ENCODE measurements around the genes IRS1, TM4SF20 and SCYGR7.

DNA sequence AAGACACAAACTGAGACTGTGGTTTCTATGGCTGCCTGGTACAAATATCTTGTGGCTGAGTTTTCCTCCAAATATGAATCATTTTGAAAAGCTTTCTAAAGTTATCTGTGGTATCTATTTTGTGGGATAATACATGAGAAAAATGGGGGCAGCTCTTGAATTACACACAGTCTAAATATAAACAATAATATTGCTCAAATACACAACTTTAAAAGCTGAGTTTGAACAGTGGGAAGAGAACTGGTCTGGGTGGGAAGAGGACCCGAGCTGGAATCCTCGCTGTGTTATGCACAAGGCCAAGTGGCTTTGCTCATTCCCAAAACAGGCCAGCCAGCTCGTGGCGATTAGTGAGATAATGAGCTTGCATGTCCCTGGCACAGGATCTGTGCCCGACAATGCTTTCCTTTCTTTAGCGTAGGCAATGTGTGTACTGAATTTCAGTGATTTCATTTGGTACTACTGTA, 10.6 kb upstream of the FAM124B start:
- PRO-cap = no peak

DNA sequence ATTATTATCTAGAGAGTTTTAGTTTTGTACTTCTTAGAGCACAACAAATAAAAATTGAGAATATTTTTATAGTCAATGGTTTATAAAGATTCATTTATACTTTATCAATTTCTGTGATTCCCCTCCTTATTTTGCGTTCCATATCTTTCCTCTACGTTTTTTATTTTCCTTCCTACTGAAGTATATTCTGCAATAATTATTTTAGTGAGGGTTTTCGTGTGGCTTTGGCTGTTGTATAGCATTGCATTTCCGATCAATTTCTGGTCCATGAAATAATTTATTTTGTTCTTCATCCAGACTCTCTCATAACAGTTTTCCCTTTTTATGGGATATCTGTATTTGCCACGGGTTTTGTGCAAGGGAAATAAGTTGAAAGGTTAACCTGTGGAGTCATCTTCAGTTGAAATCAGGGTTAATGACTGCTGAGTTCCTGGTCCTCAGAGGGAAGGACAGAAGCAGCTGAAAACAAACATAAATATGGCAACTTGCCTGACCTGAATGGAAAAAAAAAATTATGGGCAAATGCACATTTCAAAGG, 47.1 kb upstream of the FAM124B start:
- PRO-cap = no peak

GRCh38 chr2:224449521-224449815, 47.6 kb upstream of the FAM124B start:
- PRO-cap = no peak

DNA sequence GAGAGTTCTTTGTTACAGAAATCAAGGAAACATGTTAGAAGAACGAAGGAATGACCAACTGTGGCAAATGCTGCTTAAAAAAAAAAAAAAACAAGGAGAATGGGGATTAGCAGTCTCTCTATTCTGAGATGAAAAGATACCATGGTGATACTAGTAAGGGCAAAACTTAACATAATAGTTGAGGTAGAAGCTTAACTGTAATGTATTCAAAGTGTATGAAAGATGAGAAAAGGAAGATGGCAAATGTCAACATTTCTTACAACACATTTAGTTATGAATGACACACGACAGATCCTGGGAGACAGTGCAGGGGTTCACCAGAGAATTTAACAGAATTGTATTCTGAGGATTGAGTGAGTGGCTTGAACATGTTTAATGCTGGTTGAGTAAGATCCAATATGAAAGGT, 52.8 kb downstream of the CUL3 start:
- PRO-cap = no peak

DNA sequence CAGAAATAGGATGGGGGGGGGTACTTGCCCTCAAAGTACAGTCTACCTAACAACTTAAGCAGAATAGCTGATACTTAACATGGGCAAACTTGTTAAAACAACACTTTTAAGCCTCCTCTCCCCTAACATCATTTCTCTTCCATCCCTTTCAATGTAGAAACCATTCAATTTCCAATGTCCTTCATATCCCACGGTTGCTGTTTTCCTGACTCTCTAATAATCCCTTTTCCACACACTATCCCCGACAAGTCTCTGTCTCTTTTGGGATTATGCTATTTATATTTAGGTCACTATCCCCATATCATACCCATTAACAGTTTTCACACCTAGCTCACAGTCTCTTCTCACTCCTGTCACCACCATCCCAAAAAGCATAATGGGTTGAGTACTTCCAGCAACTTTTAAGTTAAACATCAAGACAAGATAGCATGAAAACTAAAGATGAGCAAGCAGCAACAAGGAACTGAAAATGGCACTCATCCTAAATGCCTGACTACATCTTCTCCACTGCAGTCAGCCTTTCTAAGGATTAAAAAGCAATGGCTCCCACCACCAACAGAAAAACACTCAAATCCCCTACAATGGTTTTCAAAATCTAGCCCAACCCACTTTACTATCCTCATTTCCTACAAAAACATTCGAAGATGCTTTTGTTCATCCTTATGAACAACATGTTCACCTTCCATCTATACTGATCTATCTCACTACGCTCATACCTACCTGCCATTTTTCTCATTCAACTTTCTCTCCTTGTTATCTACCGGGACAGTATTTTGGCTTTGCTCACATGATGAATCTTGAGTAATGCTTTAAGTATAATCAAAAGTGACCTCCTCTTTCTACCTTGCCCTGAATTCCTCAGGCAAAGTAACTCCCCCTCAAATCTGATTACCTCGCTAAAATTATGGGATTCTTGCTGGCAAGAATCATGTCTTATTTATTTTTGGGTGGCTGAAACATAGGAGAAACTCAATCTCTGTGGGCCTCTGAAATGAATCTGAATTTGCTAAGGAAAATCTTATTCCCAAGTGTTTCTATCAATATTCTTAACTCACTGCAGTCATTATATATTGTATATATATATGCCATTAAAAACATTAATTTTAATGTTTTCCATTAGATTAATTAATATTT, 38.1 kb downstream of the CUL3 start:
- PRO-cap = no peak

DNA sequence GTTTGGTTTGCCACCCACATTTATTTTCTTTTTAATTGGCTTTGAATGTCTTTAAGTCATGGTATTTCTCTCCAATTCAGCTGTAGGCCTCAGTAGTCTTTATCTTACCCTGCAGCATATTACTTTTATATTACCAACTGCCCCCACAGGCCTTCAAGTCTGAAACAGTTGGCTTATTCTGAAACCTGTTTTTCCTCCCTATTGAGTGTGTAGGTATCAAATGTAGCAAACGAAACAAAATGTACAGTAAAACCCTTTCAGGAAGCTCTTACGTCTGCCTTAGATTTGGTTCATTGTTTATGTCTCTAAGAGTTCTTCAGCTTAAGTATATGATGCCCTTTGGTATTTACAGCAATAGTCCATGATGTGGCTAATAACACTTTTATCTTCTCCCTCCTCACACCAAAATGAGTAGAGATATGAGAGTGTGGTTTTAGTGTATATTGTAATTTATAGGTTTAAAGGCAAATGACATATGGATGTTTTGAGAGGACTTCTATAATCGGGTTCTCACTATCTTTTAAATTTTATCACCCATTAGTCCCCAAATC, 108.8 kb downstream of the DOCK10 start:
- PRO-cap = no peak

DNA sequence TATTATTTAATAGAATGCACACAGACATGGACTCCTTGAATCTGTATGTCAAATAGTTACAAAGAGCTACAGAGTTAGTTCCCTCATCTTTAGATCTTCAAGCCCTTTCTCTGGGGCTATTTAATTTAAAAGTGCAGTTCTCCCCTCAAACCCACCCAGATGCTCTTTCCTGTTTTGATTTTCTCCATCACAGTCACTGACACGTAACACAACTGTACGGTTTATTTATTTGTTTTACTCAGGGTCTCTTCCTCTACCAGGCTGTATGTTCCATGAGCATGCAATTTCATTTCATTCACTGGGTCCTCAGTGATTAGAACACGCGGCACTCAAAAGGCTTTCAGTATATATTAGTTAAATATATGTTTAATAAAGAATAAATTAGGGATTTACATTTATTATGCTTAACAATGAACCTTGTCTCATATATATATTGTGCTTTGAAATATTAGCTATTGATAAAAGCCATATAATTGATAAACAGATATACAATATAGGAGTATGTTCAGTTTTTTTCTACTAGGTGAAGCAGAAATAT, 94.6 kb downstream of the DOCK10 start:
- PRO-cap = no peak

GRCh38 chr2:224971179-224971673, 71.0 kb downstream of the DOCK10 start:
- PRO-cap = no peak

GRCh38 chr2:225064367-225064710, 22.1 kb upstream of the DOCK10 start:
- PRO-cap = no peak

DNA sequence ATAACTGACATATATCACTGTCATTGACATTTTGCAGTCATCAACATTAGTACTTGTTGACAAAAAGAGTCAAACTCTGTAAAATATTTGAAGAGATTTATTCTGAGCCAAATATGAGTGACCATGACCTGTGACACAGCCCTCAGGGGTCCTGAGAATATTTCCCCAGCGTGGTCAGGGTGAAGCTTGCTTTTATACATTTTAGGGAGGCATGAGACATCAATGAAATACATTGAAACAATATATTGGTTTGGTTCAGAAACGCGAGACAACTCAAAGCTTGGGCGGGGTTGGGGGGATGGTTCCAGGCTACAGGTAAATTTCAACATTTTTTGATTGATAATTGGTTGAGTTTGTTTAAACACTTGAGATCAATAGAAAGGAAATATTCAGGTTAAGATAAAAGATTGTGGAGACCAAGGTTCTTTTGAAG, 266.8 kb downstream of the NYAP2 start:
- PRO-cap = no peak

GRCh38 chr2:226087597-226088251, 688.2 kb downstream of the NYAP2 start:
- PRO-cap = no peak

GRCh38 chr2:226793722-226793921, 6.0 kb downstream of the IRS1 start:
- PRO-cap = no peak

DNA sequence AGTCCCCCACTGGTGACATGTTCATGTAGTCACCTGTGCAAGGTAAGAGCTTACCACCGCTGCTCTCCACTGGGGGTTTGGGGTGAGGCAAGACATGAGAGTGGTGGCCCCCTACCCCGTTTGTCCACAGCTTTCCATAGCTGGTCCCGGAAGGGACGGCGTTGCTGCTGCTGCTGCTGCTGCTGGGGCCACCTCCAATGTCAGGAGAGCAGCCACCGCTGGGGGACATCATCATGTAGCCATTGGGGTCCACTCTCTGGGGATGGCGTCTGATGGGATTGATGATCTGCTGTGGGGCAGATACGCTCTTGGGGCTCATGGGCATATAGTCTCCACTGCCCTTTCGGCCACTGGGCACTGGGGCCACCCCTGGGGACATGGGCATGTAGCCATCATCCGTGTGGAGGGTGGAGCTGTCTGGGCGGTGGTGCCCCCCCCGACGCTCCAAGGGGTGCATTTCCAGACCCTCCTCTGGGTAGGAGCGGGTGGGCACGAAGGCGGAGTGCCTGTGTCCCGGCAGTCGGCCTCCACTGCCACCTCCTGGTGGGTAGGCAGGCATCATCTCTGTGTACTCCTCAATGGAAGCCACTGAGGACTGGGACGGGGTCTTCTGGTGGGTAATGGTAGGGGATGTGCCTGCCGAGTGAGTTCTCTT, 3.0 kb downstream of the IRS1 start:
- PRO-cap = no peak

DNA sequence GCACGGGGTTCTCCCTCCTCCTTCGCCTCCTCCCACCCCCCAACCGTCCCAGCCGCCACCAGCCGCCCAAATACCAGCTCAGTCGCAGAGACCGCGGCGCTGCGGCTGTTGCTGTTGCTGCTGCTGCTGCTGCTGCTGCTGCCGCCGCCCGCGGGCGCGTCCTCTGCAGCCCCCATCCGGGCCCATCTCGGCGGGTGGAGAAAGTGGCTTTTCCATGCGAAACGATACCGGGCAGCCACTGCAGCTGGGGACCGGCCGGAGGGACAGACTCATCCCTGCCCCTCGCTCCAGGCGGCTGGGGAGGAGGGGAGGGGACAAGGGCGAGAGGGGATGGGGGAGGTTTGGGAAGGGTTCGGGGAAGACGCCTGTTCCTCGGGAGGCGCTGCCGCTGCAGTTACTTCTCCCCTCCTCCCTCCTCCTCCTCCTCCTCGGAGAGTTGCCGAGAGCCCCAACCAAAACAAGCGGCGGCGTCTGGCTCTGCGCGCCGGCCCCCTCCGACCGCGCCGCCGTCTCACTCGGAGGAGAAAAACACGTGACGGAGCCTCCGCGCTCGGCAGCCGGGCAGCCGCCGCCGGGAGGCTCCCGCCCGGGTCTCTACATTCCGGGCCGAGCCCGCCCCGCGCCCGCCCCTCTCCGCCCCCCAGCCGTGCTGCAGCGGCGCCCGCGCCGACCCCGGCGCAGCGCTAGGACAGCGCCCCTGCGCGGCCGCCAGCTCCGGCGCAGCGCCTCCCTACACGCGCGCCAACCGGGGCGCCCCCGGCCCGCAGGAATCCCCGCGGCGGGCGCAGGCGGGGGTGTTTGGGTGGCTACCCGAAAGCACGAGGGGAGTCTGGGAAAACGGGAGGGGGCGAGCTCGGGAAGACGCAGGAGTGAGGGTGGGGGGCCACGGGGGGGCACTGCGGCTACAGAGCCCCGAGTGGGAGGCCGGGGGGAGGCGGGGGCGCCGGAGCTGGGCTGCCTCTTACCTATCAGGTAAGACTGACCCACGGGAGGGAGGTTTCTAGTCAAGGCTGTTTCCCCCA, at the start of gene IRS1:
Gene IRS1, minus strand, starts transcription at position 570 of the 1,022 bp plus-strand sequence.
- PRO-cap = bidirectional peak, plus-strand start at position 81 of the sequence, minus-strand start outside the sequence; unidirectional peak, minus-strand start at position 508 of the sequence; unidirectional peak, minus-strand start at position 596 of the sequence

DNA sequence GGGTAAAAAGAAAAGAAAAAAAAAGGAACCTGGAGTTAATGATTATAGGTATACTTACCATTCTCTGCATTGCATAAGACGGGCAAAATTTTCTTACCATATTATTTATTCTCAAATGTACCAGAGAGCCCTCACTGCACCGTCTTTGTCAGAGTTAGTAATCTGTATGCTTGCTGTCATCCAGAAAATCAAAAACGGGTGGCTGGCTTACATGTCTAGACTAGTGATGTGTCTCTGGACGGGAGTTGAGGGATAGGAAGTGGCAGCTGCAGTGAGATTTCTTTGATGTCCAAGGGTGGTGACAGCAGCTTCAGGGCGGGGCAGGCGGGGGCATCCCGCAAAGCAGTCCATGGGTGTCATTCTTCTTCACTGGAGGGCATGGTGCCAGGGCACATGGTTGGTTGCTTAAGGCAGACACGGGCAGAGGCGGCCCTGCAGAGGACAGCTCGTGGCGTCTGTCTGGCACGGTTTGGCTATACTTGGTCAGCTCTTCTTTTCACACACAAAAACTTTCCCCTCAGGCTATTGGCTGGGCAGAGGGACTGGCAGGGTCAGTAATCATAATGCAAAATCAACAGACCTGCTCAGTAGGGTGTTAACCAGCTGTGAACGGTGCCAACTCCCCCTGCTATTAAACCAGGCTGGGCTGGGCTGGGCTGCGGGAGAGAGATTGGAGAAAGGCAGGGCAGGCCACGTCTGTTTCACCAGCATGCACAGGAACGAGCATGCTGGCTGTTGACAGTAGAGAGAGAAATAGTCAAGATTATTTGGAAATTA, 63.7 kb downstream of the COL4A3 start:
- PRO-cap = no peak

GRCh38 chr2:227379057-227379666, at the start of gene TM4SF20:
Gene TM4SF20 (minus strand): TSS chr2:227379306.
- PRO-cap = no peak

GRCh38 chr2:227404620-227404928, 16.8 kb upstream of the SCYGR1 start:
- PRO-cap = no peak

DNA sequence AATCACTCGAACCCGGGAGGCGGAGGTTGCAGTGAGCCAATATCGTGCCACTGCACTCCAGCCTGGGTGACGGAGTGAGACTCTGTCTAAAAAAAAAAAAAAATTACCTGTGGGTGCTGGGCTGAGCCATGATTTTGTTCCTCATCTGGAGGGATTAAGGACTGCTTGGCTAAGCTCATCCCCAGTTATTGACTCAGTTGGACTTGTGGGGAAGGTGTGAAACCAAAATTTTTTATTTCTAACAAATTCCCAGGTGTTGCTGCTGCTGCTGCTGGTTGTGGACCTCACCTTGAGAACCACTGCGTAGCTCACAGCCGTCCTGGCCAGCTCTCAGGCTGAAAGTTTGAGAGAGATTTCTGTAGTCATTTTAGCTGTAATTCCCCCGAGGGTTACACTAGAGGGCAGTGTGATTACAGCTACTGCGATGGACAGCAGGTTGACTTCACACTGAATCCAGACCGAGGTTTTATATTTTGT, 8.5 kb upstream of the SCYGR5 start:
- PRO-cap = no peak

DNA sequence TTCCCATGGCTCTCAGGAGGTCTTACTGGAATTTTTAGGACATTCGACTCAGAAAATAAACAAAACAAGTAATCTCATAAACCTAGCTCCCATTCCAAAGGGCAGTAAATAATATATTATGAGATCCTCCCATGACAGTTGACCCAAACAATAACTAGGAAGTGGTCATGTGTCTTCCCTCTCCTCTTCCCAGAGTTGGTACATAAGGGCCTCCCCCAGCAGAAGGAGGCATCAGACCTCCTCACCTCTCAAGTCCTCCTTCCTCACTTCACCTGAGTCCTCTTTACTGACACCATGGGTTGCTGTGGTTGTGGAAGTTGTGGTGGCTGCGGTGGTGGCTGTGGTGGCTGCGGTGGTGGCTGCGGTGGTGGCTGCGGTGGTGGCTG, at the start of gene SCYGR7:
Gene SCYGR7, plus strand, starts transcription at position 295 of the 386 bp plus-strand sequence.
- PRO-cap = no peak

GRCh38 chr2:227765831-227766222, 20.1 kb downstream of the SCYGR8 start:
- PRO-cap = no peak

Measured in ascending aorta (tissue), 1 donor.